CMK (cell line): ENCODE measurements around the genes WDR88 and LRP3.

GRCh38 chr19:33039055-33039206, 25.8 kb downstream of the RHPN2 start:
- RRBS, result no CpG with 5 or more reads among the region's 4 CpGs

- RRBS, result 100% methylated on average over 10 of the region's 40 CpGs
These were observed at the start of gene WDR88 for GRCh38 chr19:33132048-33132418. Gene WDR88 (plus strand): TSS chr19:33132114.

GRCh38 chr19:33193735-33194918, at the start of gene LRP3:
Gene LRP3 (plus strand): TSS chr19:33194330.
- RRBS, result 77% methylated on average over 56 of the region's 147 CpGs

DNA sequence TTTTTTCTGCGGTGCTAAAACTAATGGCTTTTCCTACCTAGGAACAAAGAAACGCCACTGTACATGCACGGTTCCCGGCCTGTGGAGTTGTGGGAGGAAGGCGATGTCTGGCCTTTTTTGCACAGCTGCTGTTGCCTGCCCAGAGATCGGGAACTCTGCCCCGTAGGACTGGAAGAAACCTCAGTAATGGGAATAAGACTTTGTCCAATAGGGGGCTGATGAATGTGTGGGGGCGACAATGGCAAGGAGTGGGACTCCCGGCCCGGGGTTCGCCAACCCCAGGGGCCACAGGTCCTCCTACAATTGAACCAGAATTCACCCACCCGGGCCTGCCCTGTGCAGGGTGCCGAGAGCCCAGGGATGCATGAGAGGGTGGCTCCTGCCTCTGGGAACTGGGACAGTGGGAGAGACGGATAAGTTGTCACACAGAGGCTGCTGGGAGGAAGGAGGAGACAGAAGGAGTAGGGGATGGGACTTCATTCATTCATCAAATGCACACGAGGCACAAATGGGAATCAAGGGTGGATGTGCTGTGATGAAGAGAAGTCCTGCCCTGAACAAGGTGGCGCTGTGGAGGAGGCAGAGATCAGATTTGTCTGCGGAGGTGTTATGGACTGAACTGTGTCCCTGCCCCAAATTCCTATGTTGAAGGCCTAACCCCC, 2.1 kb upstream of the CEBPA start:
- RRBS, result 60% methylated on average over 3 of the region's 17 CpGs

- RRBS, result no CpG with 5 or more reads among the region's 15 CpGs
These were observed 8.3 kb upstream of the CEBPA start for GRCh38 chr19:33310493-33311165.

- RRBS, result no CpG with 5 or more reads among the region's 12 CpGs
These were observed 24.9 kb upstream of the CEBPG start for GRCh38 chr19:33348379-33349258.

GRCh38 chr19:33399937-33400733, 26.6 kb downstream of the CEBPG start:
- RRBS, result no CpG with 5 or more reads among the region's 18 CpGs

DNA sequence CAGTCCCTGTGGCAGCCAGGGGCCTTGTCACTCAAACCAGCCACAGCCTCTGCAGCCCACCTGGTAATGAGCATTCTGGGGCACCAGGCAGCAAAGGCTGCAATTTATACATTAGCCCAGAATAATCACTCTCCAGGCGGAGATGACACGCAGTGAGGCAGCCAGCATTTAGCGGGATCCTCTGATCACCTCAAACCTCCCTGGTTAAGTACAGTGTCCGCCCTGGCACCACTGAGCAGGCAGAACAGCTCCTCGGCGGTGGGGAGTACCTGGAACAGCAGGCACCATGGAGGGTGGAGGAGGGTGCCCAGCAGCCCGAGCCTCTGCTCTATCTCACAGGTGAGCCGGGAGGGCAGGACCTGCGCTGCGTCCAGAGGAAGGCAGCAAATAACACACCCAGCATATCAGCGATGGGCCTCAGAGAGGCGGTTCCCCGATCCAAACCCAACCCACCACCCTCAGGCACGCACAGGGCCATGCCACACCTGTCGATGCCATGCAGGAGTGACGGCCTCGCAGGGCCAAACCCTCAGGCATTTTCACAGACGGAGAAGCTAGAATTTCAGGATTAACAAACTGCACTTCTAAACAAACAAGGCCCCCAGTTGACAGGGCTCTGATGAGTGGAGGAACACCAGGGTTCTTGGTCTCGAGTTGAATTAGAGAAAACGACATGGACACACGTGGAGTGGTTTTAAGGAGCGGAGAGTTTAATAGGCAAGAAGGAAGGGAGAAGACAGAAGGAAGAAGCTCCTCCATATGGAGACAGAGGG, 11.8 kb downstream of the PEPD start:
- RRBS, result no CpG with 5 or more reads among the region's 22 CpGs

GRCh38 chr19:33816801-33817450, 20.3 kb downstream of the KCTD15 start:
- RRBS, result no CpG with 5 or more reads among the region's 3 CpGs

- RRBS, result no CpG with 5 or more reads among the region's 17 CpGs
These were observed 23.2 kb upstream of the GARRE1 start for GRCh38 chr19:34230813-34231896.

- RRBS, result no CpG with 5 or more reads among the region's 4 CpGs
These were observed 19.8 kb upstream of the GARRE1 start for GRCh38 chr19:34234547-34234912.

DNA sequence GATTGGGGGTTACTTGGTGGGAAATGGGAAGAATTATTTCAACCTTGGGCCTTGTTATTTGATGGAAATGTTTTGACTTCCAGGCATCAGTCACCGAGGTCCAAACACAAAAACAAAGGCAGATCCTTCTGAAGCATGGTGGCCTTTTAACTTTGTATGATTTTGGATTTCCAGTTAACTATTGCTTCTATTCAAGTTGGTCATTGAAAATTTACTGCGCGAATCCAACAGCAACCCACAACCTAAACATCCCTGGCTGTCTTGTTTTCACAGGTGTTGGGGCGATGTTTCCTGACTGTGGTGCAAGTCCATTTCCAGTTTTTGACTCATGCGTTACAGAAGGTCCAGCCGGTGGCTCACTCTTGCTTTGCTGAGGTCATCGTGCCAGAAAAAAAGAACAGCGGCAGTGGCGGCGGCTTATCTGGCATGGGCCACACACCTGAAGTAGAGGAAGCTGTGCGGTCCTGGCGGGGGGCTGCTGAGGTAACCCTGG, 45.3 kb upstream of the GPI start:
- RRBS, result no CpG with 5 or more reads among the region's 12 CpGs

DNA sequence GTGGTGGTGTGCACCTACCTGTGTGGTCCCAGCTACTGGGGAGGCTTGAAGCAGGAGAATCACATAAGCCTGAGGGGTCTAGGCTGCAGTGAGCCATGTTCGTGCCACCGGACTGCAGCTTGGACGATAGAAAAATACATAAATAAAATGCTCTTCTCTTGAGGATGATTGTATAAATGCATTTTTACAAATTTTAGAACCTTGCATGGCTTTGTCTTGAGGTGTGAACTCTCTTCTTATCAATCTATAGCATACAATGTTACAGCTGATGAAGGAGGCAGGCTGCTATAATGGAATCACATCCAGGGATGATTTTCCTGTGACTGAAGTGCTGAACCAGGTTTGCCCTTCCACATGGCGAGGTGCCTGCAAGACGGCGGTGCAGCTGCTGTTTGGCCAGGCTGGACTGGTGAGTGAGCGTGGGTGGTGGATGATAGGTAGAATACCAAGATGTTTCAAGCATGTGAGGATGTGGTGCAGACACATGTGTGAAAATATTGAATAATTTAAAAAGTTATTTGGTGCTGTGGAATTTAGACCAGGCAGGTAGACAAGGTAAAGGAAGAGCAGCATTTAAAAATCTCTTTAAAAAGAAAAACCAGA, 35.0 kb upstream of the GPI start:
- RRBS, result no CpG with 5 or more reads among the region's 7 CpGs

DNA sequence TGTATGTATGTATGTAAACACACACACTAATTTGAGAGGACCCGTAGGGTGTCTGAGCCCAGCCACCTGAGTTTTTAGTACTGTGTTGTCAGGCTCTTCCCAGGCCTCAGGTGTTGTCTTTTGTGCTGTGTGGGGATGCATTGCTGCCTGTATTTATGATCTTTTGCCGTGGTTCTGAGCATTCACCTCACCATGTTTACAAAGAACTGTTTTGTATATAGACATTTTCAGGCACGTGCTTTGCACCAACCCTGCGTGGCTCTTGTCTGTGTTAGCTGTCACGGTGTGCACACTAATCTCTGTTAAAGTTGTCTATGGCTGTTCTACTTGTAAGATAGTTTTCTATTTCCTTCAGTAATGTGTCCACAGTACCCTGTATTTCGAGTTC, 10.3 kb upstream of the GPI start:
- RRBS, result no CpG with 5 or more reads among the region's 6 CpGs

DNA sequence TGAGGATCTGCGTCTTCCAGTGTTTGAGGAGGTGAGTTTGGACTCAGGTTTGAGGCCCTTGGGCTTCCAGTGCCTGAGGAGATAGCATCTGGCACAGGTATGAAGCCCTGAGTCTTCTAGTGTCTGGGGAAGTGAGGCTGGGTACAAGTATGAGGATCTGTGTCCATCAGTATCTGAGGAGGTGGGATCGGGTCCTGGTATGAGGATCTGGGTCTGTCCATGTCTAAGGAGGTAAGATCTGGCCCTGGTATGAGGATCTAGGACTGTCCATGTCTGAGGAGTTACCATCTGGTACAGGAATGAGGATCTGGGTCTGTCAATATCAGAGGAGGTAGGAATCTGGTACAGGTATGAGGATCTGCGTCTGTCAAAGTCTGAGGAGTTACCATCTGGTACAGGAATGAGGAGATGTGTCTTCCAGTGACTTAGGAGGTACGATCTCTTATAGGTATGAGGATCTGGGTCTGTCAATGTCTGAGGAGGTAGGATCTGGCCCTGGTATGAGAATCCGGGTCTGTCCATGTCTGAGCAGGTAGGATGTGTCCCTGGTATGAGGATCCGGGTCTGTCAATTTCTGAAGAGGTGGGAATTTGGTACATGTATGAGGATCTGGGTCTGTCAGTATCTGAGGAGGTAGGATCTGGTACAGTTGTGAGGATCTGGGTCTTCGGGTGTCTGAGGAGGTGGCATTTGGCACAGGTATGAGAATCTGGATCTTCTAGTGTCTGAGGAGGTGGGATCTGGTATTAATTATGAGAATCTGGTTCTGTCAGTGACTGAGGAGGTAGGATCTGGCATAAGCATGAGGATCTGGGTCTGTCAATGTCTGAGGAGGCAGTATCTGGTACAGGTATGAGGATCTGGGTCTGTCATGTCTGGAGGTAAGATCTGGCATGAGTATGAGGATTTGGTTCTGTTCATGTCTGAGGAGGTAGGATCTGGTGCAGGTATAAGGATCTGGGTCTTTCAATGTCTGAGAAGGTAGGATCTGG, 12.8 kb upstream of the PDCD2L start:
- RRBS, result no CpG with 5 or more reads among the region's 7 CpGs

DNA sequence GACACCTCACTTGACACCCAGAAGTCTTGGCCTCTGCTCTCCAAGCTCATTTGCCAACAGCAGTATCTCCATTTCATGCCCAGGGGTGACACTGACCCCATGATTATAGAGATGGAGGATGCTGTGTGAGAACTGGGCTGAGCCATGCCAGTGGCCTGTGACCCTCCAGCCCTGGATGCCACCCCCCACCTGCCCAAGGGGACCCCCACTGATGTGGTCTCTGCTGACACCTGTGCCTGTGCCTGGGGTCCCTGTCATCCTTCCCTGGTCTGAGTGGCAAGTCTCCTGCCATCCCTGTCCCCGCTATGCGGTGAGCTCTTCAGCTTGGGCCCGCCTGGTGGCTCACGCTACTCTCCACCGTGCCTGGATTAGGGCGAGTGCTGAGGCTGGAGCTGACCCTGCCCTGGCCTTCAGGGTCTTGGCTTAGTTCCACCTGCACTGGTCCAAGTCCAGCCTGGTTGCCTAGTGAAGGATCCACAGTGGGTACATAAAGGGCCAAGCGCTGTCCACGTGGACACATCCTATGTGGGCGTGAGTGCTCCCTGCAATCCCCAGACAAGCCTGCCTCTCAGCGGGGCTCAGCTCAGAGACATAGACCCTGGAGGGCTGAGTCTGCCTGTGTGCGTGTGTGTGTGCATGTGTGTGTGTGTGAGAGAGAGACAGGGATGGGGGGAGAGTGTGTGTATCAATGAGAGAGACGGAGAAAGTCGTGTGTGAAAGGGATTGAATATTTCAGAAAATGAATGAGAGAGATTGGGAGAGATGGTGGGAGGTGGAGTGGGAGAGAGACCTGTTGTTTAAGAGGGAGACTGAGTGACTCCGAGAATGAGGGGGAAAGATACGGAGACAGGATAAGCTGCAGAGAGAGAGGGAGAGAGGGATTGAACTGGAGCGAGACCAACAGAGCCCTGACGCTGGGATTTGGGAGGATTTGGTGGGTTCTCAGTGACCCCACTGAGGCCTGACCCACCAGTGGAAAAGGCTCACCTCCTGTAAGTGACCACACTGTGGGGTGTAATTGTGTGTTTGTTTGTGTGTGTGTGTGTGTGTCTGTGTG, 22.1 kb downstream of the WTIP start:
- RRBS, result no CpG with 5 or more reads among the region's 17 CpGs

GRCh38 chr19:34675664-34676264, 1.2 kb downstream of the SCGB2B2 start:
- RRBS, result no CpG with 5 or more reads among the region's 19 CpGs

GRCh38 chr19:34838595-34839288, 65.7 kb upstream of the ZNF599 start:
- RRBS, result 98% methylated on average over 15 of the region's 44 CpGs

GRCh38 chr19:35000852-35001631, 919 bp downstream of the GRAMD1A start:
- RRBS, result 2% methylated on average over 15 of the region's 29 CpGs

GRCh38 chr19:35011211-35011661, 11.1 kb downstream of the GRAMD1A start:
- RRBS, result no CpG with 5 or more reads among the region's 13 CpGs